Neural progenitor cell (in vitro differentiated cells): Measurements from ENCODE around the genes PIK3R3, EFCAB14 and CYP4Z1.

DNA sequence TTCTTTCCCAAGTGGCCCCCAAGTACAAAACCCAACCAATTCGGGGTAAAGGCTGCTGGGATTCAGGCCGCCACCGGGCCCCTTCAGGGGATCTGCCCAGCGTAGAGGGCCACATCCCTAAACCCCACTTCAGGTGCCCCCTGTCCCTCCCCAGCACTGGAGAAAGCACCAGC is 668 bp downstream of the PRDX1 start:
- RAMPAGE, long total RNA: no peak

GRCh38 chr1:45622925-45623762 is 710 bp downstream of the CCDC17 start:
- RAMPAGE, long total RNA: no peak

DNA sequence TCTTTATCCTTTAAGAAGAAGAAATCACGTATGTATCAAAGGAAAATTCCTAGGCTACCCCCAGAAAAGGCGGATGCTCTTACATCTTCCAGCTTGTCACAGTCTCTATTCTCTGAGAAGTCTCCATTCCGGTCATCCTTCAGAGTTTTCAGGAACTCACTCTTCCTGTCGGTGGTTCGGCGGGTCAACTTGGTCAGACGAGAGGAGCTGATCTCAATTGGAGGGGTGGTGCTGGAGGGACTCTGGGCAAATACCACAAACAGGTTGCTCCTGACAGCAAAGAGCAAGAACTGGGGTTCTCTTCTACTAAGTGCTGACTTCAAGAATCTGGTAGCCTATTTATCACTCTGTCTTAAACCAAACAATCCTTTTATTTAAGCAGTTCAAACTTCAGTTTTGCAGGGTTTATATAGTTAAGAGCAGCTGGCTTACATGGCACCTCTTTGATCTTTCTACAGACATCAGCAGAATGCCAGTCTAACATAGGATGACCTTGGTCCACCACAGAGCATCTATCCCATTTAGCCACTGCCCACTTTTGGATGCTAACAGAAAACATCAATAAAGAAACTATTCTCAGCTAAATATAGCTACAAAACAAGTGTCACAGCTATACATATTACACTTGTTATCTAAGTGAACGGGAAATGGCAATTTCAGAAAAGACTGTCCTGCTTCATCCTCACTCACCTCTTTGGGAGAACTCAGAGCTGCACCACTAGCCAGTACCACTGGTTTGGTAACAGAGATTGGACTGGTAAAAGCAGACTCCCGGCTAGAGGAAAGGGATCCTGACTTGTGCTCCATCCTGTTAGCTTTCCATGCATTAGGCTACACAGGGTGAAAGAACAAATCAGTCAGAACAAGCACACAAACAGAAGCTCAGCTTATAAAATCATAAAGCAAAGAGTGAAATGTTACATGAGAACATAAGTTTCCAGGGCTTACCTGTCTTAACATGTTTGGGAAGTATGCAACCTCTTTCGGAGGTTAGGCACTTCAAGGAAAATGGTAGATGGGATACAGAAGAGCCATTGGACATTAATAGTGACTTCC is 9.9 kb upstream of the CCDC17 start:
- RAMPAGE, long total RNA: no peak

DNA sequence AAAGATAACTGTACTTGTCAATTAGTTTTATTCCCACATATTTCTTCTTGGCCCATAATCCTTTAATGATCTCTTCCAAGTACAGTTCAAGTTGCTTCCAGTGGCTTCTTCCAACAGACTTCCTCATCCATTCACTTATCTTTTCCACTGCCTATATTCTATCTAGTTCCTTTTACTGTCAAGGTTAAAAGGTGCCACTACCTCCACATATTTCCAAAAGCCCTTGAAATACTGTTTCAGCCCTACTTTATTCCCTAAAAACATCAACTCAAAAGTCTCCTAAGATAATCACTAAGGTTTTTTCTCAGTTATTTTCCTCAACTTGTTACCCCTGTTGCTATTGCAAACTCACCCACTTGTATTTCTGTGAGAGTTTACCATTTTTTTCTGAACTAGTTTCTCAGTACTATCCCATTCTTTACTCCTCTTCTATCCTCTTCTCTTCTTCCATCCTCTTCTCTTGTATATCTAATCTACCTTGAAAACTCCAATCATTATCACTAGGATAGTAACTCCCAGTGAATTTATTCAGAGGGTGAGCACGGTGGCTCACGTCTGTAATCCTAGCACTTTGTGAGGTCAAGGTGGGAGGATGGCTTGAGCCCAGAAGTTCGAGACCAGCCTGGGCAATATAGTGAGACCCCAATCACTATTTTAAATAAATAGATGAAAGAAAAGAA is 14.4 kb upstream of the CCDC17 start:
- RAMPAGE, long total RNA: no peak

GRCh38 chr1:45685215-45685864 is 993 bp downstream of the GPBP1L1 start:
- RAMPAGE, long total RNA: no peak

DNA sequence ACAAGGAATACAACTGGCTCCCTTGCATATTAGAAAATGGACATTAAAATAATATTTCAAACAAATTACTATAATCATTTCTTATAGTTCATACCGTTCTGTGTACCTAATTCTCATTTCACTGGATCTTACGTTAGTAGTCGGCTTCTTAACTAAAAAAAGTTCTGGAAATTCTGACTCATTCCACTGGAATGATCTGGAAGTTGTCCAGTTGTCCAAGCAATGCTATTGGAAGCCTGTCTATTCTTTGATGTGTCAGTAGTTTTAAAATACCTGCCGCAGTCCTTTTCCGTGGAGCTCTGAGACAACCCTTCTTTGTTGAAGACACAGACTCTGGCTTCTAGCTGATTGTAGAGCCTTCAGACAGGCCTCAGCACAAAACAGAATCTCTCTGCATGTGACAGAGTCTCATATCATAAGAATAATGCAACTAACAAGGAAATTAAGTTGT is 89.0 kb downstream of the MAST2 start:
- RAMPAGE, long total RNA: no peak

GRCh38 chr1:46034436-46035500 is 97.7 kb downstream of the PIK3R3 start:
- RAMPAGE, long total RNA: no peak

- RAMPAGE, long total RNA: no peak
These were observed at the start of gene PIK3R3 for GRCh38 chr1:46132431-46132749. Gene PIK3R3 (minus strand): TSS chr1:46132629.

GRCh38 chr1:46180203-46180825 is 4.0 kb upstream of the P3R3URF start:
- RAMPAGE, long total RNA: no peak

DNA sequence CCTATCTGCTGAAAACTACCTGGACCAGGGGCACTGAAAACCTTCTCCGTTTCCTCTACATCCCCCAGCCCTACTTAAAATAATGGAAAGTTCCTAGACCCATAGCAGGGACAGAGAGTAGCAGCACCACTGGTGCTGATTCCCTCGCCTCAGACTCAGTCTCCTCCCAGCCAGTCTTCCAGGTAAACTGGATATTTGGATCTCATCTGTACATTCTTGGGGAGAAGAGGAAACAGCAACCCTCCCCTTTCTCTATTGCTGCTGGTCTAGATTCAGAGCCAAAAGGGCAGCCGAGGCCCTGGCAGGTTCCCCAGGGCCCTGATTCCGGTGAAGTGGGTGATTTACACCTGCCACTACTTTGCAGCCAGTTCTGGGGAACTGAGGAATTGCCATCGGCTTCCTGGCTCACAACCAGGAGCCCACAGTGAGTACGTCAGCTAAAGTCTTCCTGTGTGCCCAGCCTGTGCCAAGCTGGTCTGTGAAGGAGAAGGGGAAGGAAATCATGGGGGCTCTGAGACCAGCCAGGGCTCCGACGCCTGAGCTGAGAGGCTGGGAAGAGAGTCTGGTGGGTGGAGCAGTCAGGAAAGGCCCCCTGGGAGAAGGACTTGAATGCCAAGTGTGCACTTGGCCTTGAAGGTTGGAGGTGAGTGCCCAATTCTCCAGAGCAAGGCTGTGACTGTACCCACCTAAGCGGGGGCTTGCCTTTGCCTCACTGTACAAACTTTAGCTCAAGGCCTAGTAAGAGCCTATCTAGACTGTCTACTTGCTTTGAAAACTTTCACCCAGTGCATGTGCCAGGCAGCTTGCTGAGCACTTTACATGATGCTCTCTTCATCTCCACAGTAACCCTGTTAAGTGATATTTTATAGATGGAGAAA is 1.2 kb downstream of the LURAP1 start:
- RAMPAGE, long total RNA: no peak

DNA sequence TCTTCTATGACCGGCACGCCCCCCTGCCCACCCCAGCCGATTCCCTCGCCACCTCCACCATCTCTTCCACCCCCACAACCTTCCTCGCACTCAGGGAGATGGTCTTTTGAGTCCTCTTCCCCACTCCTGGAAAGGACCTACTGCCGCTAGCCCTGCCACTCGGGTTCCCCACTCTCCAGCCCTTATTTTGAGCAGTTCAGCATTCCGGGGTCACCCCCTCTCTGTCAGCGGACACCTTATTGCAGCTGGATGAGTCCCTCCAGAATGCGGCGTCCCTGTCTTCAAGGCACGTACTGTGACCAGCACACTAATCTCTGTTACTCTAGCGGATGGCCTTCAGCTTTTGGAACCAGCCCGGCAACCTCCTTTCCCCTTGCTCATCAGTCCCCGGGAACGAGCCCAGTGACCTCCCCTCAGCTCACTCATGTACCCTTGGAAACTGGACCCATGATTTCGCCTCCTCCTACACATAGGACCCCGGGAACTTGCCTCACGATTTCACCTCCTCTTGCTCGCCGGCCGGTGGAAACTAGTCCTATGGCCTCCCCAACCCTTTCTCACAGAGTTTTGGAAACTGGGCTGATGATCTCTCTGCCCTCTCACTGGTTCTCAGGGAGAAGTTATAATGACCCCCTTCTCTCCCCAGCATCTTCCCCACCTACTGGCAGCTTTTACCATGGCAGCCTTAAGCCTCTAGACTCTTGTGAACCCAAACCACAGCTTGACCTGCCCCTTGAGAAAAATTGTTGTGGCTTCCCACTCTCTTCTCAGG is 1.2 kb downstream of the NSUN4 start:
- RAMPAGE, long total RNA: no peak

GRCh38 chr1:46363005-46363754 is 22.6 kb downstream of the NSUN4 start:
- RAMPAGE, long total RNA: no peak

DNA sequence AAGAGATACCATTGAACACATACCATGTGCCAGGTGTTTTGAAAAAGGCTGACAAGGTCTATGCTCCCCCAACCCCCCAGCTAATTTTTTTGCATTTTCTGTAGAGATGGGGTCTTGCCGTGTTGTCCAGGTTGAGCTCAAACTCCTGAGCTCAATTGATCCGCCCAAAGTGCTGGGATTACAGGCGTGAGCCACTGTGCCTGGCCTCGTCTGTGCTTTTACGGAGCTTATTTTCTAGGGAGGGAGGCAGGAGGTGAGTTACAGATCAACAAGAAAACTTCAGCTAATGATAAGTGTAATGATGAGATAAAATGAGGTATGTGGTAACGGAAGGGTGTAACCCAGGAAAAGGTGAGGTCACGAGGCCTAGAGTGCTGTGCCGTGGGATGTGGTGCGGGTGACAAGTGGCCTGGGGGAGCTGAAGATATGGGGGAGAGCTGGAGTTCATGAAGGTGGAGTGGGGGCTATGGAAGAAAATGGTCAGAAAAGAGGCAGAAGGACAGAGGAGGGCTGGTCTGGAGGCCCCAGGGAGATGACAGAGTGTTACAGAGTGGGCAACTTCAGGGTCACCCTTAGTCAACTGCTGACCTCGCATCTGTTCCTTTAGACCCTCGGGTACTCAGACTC is 28.3 kb downstream of the FAAH start:
- RAMPAGE, long total RNA: no peak

- RAMPAGE, long total RNA: no peak
These were observed 2.5 kb downstream of the TMEM275 start for GRCh38 chr1:46532873-46533166.

DNA sequence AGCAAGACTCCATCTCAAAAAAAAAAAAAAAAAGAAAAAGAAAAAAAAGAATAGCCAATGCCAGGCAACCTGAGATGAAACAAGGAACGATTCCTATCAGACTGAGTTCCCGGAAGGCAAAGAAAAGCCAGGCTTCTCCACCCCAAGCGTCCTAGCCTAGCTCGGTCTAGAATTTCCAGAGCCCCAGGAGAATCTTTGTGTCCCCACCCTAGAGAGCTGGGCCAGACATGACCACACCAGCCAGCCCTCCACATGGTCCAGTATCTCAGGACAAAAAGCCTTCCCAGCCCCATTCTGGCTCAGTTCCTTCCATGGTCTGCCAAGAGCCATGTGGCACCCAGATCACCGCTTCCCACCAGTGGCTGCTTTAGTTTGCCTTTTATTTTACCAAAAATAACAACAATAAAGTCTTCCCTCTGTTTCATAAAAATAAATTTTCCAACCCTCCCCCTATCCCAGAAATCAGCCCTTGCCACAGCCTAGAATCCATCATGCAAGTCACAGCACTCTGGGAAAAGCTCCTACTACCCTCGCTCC is 3.4 kb upstream of the MKNK1 start:
- RAMPAGE, long total RNA: no peak

- RAMPAGE, long total RNA: no peak
These were observed at the start of gene EFCAB14 for GRCh38 chr1:46718977-46719557. Gene EFCAB14 (minus strand): TSS chr1:46719114.

DNA sequence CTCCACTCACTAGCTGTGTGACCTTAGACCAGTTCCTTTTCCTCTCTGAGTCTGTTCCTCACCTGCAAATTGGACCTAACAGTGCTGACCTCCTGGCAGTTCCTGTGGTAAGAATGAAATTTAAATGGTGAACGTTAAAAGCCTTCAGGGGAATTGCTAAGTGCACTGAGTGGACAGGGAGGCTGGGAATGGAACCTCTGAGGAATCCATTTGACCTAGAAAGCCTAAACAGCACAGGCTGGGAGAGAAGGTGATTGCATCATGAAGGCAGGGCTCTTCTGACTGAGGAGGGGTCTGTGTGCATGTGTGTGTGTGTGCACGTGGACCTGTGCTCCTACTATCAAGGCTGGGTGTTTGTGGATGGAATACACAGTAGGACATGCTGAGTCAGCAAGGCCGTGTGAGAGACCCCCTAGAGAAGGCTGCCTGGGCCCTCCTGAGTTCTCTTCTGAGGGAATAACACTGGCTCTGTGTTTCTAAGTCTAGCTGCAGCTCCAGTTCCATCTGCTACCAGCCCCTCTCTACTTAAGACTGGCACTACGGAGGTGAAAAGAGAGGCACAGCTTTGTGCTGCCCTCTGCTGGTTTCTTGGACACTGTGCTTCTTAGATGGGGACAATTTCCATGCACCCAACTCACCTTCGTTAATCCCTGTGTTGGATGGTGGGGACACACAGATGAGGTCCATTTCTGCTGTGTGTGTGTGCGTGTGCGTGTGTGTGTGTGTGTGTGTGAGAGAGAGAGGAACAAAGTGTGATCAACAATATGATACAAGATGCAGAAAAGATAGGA is 6.1 kb upstream of the EFCAB14 start:
- RAMPAGE, long total RNA: no peak

DNA sequence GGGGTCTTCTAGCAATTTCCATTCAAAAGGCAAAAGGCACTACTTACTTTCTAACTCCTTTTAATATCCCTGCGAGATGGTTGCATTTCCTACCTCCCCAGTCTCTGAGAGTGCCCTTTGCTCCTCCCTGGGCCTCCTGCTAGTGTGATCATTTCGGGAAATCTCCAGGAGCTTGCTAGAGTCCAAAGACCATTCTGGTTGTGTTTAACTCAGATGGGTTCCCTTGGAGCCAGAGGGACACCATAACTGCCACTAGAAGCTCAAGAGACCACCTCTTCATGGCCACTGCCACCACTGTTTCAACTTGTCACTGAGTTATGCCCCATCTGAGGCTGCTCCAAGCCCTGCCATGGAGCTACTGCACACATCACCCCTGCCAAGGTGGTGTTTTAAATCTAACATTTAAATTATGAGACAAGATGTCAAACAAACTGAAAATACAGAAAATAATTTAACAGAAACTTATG is 34.4 kb upstream of the CYP4B1 start:
- RAMPAGE, long total RNA: no peak

DNA sequence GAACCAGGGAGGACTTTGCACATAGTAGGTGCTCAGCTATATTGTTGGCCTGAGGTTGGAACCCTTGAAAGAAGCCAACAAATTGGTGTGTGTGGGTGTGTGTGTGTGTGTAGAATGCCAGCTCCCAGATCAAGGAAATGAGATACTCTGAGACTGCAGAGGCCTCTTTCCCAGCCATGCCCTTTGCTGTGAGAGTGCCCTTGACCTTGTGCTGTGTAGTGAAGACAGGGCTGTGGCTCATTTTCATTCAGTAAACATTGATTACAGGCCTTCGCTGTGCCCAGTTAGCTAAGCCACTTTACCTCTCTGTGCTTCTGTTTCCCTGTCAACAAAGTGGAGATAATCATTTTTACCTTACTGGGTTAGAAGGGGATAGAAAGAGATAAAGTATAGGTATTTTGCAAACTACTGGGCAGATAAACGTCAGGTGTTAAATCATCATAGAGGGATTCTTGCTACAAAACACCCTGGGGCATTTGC is 3.3 kb downstream of the CYP4B1 start:
- RAMPAGE, long total RNA: no peak

DNA sequence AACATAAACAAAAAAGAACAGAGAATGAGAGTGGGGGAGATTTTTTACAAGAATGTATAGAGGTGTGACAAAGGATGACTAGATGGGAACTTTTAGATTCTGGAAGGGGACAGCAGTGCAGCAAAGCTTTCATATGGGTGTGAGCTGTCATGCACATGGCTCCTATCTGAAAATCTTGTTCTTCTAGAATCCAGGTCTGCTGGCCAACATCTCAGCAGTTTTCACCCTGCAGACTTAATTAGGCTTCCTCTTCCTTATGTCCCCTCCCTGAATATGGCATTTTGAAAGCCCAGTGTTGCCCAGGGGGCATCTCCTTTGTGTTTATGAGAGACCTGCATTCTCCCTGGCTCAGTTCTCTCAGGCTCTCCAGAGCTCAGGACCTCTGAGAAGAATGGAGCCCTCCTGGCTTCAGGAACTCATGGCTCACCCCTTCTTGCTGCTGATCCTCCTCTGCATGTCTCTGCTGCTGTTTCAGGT is at the start of gene CYP4Z1:
Gene CYP4Z1 (plus strand): TSS at position 132 of the 477 bp plus-strand sequence.
- RAMPAGE, long total RNA: no peak